NALM6 (cell line): ENCODE results near the gene SHLD3.

- PRO-cap: no peak
Measured at GRCh38 chr5:59450661-59451628, 442.6 kb downstream of the PDE4D start.

- PRO-cap: no peak
Measured at GRCh38 chr5:59465057-59465769, 428.3 kb downstream of the PDE4D start.

GRCh38 chr5:59519038-59519376 is 374.5 kb downstream of the PDE4D start:
- PRO-cap: no peak

GRCh38 chr5:59562389-59563571 is 330.7 kb downstream of the PDE4D start:
- PRO-cap: bidirectional peak, plus-strand start at chr5:59563058, minus-strand start at chr5:59562718; unidirectional peak, plus-strand start at chr5:59563294

DNA sequence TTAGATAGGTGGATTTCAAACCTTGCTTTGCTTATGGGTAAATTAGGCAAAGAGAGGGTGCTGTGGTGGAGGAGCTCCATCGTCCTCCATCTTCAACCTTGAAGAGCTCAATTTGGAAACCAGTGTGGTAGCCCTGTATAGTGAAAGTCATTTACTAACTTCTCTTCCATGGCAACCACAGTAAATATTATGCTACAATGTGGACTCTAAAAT is 276.5 kb downstream of the PDE4D start:
- PRO-cap: no peak

DNA sequence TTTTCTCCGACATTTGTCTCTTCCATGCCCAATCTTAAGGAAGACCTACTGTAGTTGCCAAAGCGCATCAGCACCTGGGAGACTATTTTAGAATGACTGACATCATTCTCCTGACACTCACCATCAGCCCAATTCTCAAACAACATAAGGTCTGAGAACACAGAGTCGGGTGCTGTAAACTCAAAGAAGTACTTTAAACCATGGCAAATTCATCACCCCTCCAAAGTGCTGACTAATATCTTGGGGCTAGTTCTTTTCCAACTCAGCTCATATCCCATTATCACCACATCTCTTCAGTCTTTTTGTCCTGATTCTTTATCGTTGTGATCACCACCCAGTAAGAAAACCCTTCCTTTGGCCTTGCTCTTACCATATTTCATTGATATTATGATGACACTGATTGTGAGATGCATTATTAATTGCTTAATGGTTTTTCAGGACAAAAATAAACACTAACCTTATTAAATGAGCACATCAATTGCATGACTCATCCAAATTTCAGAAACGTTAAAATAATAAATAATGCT is 270.9 kb downstream of the PDE4D start:
- PRO-cap: no peak

DNA sequence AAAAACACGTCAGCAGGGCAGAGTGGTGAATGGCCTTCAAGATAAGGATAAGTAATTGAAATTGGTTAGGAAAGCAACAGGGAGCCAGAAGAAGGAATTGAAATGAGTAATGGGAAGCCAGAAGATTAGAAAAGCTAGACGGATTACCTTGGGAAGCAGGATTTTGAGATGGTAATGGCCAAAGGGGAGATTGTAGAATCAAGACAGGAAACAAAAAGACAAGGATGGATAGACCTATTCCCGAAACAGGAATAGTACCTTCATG is 244.2 kb downstream of the PDE4D start:
- PRO-cap: no peak

GRCh38 chr5:59767947-59769094 is 125.2 kb downstream of the PDE4D start:
- PRO-cap: no peak

GRCh38 chr5:61328975-61329320 is 3.1 kb upstream of the ZSWIM6 start:
- PRO-cap: no peak

DNA sequence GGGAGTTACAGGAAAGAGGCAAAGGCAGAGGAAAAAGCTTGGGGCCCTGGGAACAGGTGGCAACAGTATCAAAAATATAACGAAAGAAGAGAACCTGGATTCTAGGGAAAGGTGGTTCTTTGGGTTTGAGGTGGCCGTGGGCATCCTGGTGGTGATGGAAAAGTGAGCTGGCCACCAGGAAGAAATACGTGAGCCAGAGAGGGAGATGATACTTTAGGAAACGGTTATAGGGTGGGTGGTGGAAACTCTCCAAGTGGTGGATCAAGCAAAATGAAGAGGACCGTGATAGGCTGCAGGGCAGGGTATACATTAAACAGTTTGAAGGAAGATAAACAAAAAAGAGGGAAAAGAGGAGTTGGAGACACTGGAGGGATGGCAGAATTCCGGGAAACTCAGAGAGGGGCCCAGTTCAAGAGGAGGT is 2.7 kb upstream of the ZSWIM6 start:
- PRO-cap: no peak

DNA sequence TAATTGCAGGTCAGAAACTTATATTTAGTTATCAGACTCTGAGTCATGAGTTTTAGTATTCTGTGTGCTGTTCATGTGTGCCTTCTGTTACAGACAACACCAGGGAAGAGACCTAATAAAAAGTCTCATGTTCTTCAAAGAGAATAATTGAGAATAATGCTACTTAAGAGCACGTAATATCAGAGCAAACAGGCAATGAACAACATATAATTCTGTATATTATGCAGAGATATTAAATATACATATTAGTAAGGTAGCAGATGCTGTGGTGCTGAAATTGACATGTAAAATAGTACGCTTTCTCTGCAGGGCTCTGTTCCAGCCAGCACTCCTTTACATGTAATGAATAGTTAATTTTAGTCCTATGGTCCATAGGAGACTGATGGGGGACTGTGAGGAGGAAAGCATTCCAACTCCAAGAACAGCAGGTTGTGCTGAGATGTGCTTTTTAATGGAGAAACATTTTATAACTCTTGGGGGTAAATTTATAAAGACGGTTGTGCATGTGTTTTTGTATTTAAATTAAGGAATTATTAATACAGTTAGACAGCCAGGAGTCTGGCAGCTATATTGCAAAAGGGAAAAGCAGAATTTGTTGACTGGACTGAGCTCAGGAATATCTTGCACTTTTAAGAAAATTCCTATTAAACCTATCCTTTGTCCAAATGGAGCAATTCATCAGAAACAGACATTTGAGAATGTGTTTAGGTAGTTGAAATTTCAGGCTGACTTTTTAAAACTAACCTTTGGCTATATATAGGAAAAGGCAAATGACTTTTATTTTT is 106.6 kb downstream of the ZSWIM6 start:
- PRO-cap: no peak

DNA sequence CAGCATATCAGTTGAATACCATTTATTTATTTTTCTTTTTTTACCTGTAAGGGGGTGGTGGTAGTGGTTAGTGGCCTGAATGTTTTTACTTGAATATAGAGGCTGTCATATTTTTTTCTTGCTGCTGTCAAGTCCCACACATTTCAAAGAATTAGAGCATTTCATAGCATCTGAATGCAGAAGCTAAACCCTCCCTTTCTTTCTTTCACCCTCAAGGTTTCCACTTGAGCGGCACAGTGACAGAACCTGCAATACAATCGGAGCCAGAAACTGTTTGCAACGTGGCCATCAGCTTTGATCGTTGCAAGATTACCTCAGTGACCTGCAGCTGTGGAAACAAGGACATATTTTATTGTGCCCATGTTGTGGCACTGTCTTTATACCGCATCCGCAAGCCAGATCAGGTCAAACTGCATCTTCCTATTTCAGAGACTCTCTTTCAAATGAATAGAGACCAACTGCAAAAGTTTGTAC is 140.4 kb downstream of the ZSWIM6 start:
- PRO-cap: no peak

- PRO-cap: no peak
Measured at GRCh38 chr5:61496204-61496666, 164.2 kb downstream of the ZSWIM6 start.

- PRO-cap: no peak
Measured at GRCh38 chr5:62305445-62305722, 622 bp upstream of the KIF2A start.

GRCh38 chr5:62316682-62316911 is 10.6 kb downstream of the KIF2A start:
- PRO-cap: no peak

DNA sequence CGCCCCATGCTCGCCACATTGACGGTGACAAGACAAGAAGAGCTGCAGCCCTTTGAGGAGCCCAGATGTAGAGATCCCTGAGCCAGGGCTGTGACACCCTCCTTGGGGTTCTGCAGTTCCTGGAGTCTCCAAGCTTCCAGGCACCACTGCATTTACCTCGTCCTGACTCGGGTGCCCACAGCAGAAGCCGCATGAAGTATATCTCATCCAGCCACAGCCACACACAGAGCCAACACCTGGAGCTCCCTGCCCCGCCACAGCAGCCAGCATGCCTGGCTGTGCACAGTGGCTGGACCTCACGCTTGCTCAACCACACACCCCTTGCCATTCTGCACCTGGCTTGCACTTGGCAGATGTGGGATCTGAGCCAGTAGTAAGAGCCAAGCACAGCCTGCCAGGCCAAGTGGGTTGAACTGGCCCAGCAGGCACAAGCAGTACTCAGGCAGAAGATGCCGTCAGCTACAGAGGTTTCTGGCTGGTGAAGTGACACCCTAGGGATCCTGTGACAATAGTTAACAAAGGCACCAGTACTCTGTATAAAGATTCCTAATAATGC is 166.2 kb downstream of the RNF180 start:
- PRO-cap: no peak

DNA sequence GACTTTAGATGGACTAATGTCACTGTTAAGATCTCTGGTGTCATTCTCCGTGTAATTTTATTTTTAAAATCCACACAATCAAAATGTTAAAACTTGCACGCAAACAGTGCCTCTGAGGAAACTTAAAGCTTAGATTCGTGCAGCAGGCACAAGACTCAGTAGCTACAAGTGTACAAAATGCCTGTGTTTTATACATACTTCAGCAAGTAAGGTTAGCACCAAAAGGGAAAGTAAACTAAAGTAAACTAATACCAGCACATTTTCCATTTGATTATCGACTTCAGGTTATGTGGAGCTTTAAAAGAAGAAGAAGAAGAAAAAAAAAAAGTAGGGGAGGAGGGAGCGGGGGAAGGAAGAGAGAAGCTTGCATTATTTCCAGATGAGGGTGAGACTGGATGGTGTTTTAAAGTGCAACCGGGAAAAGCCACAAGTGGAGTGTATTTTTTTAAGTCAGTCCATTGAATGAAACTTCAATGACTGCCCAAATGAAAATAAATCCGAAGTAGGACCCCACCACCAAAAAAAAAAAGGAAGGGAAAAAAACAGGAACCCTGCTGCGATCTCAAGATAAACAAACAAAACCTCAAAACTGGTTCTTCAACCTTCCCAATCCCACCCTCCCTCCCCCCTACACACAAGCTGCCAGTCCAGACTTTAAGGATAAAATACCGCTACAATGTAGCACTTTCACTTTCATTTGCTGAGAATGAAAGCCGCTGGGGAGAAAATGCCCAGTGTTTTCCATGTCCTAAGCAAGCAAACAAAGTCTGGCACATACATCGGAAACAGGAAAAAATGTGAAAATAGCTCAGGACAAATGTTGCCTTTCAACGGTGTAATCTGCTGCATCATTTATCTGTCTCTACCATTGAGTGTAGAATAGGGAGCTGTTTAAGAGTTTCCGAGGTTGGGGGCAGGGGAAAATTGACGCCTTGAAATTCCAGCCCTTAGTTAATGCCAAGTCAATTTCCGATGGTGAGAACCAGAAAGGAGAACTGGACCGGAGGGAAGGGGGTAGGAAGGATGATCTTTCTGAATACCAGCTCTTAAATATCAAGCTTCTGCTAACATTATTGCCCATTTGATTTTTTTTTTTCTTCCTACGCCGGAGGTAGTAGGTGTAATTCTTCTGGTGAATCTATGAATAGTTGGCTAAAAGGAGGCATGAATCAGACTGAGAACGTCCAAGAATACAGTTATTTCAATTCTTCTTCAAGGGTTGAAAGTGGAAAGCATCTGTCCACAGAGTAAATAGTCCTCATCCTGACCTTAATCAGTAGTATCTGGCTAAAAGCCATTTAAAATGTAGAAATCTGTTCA is 962 bp upstream of the ADAMTS6 start:
- PRO-cap: unidirectional peak, plus-strand start at position 335 of the sequence

DNA sequence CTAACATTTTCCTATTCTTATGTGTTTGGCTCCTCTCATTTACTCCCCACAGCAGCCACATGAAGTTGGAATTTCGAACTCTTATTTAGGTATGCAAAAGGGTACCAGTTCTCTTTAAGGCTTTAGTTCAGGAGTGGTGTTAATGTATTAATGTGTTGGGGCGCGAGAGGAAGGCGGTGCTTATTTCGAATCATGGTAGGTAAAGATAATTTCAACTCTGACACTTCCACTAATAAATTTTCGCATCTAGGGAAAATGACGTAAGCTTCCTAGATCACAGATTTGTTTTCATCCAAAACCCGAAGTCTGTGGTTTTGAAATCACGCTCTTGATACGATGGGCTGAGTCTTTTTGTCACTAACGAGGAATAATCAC is 642 bp downstream of the PPWD1 start:
- PRO-cap: no peak

DNA sequence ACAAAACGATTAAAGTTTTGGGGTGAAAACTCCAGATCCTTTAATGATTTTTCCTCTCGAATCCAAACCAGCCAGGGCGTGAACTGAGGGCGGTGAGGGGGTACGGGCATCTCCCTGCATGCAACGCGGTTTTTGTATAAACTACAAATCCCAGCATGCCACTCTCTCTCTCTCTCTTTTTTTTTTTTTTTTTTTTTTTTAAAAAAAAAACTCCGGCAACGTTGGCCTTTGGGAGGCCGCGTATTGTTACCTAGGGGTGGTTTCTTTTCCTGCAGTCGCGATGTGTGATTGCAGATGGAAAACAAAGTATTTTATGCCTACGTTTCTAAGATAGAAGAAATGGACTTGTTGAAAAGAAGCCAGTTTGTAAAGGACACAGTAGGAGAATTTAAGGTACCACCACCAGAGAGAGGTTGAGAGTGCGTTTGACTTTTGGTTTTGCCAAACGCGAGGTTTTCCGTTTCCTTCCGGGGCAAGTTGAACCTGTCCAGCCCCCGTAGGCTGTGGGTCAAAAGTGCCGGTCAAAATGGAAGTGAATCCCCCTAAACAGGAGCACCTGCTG is at the start of gene SHLD3:
Gene SHLD3 (plus strand): TSS at position 493 of the 562 bp plus-strand sequence.
- PRO-cap: bidirectional peak, plus-strand start at position 246 of the sequence, minus-strand start at position 85 of the sequence; bidirectional peak, plus-strand start at position 511 of the sequence, minus-strand start at position 421 of the sequence

- PRO-cap: no peak
Measured at GRCh38 chr5:66053912-66054981, 89.9 kb upstream of the SREK1 start.